HTERT-HM (cell line): Measurements from ENCODE around the gene ATP5PO.

DNA sequence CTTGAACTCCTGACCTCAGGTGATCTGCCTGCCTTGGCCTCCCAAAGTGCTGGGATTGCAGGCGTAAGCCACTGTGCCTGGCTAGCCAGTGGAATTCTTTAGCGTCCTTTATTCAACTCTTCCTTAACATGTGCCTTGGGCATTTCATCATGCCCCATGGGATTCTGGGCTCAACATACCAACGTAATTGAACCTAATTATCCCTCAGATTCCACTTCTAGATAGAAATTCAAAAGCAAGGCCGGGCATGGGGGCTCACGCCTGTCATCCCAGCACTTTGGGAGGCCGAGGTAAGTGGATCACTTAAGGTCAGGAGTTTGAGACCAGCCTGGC lies 15.4 kb downstream of the CRYZL1 start:
- RRBS = no CpG with 5 or more reads among the region's 6 CpGs

DNA sequence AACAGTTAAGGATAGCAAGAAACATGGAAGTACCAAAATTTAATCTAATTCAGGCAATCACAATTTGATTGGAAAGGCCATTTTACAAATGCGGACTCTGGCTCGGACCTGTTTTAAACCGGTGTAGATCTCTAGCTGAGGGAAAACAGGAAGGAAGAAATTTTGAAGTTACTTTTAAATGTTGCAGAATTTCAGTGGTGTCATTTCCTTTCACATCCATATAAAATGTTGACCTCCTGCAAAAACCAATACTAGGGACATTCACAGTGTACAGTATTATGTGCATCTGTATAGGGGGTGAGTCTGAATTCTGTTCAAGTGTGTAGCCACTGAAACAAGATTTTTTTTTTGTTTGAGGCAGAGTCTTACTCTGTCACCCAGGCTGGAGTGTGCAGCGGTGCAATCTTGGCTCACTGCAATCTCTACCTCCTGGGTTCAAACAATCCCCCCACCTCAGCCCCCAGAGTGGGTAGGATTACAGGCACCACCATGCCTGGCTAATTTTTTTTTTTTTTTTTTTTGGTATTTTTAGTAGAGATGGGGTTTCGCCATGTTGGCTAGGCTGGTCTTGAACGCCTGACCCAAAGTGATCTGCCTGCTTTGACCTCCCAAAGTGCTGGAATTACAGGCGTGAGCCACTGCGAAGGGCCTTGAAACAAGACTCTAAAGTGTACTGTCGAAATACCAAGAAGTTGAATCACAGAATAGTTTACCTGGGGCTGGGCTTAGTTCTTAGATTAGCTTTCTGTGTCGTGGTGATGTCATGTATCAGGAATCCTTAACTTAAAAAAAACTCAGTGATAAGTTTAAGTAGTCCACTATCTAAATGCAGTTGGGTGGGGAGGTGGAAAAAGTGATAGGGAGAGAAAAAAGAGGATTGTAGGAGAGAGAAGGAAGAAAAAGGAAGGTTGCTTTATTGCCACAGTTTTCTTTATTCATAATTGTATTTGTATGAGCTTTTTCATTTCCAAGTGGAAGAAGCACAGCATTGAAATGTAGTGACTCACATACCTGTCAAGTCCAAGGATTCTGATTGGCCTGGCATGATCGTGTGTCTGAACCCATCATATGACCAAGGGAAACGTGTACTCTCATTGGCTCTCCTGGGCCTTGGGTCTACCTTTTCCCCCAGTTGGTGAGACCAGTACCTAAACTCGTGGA lies 13.2 kb downstream of the ITSN1 start:
- RRBS = no CpG with 5 or more reads among the region's 13 CpGs

- RRBS = 4% methylated on average over 8 of the region's 52 CpGs
These were observed at the start of gene ATP5PO for GRCh38 chr21:33915251-33916609. Gene ATP5PO (minus strand): TSS chr21:33915804.

- RRBS = no CpG with 5 or more reads among the region's 14 CpGs
These were observed 22.3 kb upstream of the ATP5PO start for GRCh38 chr21:33937938-33938344.

DNA sequence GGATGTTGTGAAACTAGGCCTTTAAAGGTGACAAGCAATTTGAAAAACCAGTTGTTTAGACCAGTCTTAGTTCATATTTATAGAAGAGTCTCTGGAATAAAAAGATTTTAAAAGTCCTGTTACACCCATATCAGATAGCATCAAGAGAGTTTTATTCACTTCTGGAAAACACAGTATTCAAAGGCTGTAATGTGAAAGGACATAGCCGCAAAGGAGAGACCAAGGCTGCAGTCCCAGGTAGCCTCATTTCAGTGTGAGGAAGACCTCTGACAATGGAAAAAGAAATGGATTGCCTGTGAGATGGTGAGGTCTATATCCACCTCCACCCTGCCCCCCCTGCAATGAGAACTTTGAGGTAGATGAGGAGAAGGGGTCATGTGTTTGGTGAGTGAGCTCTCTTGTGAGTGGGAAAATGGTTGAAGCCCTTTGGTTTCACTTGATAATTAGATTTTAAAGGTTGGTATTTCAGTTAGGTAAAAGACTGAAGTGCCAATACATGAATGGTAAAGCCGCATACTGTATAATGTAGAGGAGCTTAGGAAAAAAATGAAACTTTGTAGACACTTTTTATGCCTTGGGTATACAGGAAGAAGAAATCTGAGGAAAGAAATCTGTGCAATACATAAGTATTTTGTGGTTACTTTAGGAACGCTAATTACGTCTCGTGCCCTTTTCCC lies 3.5 kb downstream of the MRPS6 start:
- RRBS = no CpG with 5 or more reads among the region's 5 CpGs

GRCh38 chr21:34096309-34097309 lies 23.2 kb downstream of the MRPS6 start:
- RRBS = no CpG with 5 or more reads among the region's 16 CpGs

- RRBS = no CpG with 5 or more reads among the region's 7 CpGs
These were observed 56.1 kb downstream of the MRPS6 start for GRCh38 chr21:34129424-34129962.

- RRBS = no CpG with 5 or more reads among the region's 11 CpGs
These were observed 2.0 kb upstream of the KCNE2 start for GRCh38 chr21:34361829-34362215.

- RRBS = no CpG with 5 or more reads among the region's 11 CpGs
These were observed 11.2 kb upstream of the KCNE1 start for GRCh38 chr21:34523010-34523902.

GRCh38 chr21:34524196-34524612 lies 12.2 kb upstream of the KCNE1 start:
- RRBS = no CpG with 5 or more reads among the region's 6 CpGs

DNA sequence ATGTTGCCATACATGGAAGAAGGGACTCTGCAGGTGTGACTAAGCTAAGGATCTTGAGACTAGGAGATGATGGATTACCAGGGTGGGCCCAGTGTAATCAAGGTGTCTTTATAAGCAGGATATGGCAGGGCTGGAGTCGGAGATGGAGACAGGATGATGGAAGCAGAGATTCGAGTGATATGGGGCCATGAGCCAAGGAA lies 31.1 kb upstream of the KCNE1 start:
- RRBS = no CpG with 5 or more reads among the region's 2 CpGs

- RRBS = no CpG with 5 or more reads among the region's 5 CpGs
These were observed 34.9 kb downstream of the RCAN1 start for GRCh38 chr21:34580069-34580425.

DNA sequence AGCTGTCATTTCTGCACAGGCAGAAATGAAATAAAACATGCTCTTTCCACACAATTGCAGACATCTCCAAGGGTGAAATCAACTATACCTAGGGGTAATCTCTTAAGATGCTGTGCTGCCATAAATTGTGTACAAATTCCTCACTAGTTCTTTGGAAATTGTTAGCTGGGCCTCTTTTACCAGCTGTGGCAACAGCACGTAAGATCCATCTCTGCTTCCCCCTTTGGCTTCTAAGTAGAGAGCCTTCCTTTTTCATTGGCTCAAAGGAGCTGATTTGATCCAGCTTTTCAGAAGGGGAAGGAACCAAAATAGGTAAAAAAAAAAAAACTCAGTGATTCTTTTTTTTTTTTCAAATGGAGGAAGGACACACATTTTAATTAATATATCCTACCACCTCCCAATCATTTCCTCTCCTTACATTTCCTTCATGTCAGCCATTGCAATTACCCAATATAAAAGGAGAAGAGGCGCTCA lies 4.0 kb upstream of the RCAN1 start:
- RRBS = no CpG with 5 or more reads among the region's 2 CpGs

GRCh38 chr21:34697725-34698527 lies 29.1 kb downstream of the CLIC6 start:
- RRBS = no CpG with 5 or more reads among the region's 6 CpGs

DNA sequence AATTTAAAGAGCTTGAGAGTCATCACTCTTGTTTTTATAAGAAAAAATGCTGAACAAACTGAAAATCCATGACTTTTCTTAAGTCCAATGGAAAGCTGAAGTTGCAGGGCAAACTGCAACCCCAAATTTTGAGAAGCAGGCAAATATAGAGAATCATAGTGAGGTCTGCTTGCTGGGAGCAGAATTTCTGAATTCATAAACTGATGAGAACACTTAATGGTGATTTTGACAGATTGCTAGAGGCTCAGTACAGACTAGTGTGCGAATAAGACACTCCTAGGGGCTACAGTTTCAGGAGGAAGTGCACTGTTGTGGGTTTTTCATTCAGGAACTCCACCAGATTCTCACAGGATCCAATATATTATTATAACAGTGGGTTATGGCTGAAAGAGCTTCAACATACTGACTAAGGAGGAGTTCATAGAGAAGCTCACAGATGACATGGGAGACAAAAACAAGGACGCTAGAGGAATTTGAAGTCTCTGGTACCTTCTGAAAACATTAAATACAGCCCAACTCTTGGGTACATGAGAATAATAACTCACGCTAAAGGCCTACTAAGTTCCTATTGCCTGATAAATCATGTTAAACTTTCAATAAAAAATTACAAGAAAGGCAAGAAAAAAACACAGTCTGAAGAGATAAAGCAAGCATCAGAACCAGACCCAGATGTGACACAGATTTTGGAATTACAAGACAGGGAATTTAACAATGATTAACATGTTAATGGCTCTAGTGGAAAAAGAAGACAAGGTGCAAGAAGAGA lies 135.3 kb downstream of the CLIC6 start:
- RRBS = no CpG with 5 or more reads among the region's 3 CpGs

DNA sequence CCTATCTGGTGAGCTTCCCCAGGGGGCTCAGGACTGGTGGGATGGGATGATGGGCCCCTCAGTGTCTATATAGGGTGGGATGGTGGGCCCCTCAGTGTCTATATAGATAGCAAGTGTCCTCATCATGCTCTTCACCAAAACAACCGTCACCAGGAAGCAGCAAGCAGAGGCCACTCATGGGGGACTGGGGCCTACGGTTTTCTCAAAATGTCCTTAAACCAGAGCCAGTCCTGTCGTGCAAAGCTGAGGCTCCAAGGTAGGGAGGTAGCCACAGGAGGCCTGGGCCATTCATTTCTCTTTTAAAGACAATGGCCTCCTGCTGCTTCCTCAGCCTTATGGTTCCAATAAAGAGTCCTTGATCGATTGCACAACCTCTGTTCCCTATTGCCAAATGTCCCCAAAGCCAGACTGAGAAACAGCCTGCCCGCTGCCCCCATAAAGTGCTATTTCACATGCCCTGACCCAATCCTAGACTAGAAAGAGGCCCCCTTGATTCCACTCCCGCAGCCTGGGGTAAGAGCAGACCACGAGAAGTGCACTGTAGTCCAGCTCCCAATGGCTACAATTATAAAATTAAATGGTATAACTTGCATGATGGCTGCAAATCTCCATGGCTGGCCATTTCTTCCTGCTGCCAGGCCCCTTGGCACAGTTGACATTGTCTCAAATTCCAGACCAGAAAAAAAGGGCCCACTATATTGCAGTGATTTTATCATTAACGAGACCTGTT lies 166.7 kb downstream of the CLIC6 start:
- RRBS = no CpG with 5 or more reads among the region's 8 CpGs

- RRBS = no CpG with 5 or more reads among the region's 10 CpGs
These were observed 185.0 kb downstream of the CLIC6 start for GRCh38 chr21:34853620-34854340.

- RRBS = no CpG with 5 or more reads among the region's 18 CpGs
These were observed 61.8 kb downstream of the RUNX1 start for GRCh38 chr21:34987018-34988012.

- RRBS = no CpG with 5 or more reads among the region's 6 CpGs
These were observed 154.6 kb upstream of the RUNX1 start for GRCh38 chr21:35203739-35204116.

DNA sequence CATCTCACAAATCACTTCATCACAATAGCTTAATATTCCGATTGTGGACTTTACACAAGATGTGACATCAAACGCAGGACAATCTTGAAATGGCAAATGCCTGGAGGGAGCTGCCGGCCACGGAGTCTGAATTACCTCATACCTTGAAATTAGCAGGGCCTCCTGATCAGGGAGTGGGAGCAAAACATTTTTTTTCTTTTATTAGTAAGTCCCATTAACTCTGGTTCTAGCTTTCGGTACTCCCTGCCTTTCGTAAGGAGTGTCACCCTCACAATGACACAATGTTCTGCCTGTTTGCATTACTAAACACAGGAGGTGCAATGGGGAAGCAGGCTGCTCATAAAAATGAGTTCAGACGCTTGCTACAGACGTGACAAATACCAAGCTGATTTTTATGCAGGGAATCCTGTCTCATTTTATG lies 204.9 kb upstream of the RUNX1 start:
- RRBS = no CpG with 5 or more reads among the region's 8 CpGs